Measurements from ENCODE around the gene SCYGR2.

GRCh38 chr2:225361481-225361914 is 38.0 kb upstream of the NYAP2 start:
- RRBS, result no CpG with 5 or more reads among the region's 4 CpGs

- RRBS, result no CpG with 5 or more reads among the region's 18 CpGs
Observed at GRCh38 chr2:225744542-225745197, 345.2 kb downstream of the NYAP2 start.

DNA sequence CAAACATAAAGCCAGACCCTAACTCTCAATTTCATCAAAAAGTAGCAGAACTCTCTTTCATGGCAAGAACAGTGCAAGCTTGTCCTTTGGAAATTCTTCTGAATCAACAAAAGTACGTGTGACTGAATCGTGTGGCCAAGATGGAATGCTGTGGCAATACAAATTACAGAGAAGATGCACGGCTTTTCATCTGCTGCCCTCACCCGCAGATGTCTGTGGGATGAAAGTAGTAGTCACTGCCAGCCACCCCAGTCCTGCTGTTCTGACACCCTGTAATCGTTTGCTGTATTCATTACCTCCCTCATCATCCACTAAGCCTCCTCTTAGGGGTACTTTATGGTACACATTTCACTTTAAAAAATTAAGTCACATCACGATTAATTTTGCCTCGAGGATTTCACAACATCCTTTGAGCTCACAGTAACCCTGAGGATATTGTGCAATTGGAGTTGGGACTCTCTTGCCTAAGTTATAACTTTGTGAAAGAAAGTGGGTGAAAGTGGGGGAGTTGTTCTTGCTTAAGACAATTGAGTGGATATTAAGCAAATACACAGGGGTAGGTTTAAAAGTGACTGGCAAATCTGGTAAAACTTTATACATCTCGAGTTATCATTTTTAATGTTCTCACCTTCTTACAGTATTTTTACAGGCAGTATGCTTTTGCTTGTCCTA is 681.1 kb downstream of the IRS1 start:
- RRBS, result no CpG with 5 or more reads among the region's 8 CpGs

GRCh38 chr2:226136759-226137056 is 662.9 kb downstream of the IRS1 start:
- RRBS, result no CpG with 5 or more reads among the region's 4 CpGs

DNA sequence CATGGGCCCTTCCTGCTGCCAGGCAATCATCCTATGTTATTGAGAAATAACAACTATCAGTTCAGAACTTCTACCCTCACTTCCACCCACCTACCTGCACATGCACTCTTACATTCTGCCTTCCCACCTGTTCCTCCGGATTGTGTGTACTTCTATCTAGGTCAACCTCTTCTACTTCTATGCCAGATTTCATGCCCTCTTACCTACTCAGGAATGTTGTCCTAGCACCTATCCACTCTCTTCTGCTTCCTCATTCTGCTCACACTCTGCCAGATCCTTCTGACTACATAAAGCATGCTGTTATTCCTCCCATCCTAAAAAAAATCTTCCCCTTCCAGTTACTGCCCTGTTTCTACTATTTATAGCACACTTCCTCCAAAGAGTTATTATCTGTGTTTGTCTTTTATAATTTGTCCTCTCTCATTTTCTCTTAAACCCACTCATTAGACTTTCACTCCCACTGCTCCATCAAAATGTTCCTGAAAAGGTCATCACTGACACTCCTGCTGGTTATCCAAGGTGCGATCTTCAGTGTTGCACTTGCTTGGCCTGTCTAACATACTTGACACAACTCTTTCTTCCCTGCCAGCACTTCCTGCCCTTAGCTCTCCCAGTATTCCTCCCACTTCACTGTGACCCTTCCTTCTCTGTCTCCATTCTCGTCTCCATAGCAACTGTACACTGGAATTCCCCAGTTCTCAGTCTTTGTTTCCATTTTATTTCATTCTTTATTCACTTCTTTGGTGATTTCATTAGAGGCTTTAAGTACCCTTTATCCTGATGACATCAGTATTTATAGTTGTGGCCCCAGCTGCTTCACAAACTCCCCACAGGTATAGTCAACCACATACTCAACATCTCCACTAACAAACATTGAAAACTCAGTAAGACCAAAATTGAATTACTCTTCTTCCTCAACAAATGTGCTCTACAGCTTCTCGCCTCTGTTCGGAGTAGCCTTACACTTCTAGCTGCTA is 333.2 kb downstream of the IRS1 start:
- RRBS, result no CpG with 5 or more reads among the region's 5 CpGs

DNA sequence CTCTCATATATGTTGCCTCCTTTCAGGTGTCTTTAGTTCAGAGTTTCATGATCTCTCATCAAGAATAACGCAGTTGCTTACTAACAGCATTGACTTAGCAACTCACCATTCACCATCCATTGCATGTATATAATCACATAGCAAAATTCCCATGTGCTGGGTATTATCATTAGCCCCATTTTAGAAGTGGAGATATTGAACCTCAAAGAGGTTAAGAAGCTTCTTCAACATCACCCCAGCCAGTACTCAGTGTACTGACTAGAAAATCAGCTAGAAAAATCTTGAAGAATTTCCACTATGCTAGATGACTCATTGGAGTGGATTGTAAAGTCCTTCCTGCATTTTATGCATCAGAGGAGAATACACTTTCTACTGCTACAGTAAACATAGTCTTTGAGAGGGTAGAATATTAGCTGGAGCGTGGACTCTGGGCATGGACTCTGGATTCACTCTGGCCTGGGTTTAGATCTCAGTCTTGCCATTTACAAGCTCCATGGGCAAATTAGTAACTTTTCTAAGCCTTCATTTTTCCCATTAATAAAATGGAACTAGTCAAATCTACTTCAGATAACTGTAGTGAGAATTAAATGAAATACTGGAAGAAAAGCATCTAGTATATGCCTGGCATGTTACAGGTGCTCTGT is 216.0 kb downstream of the IRS1 start:
- RRBS, result no CpG with 5 or more reads among the region's 2 CpGs

DNA sequence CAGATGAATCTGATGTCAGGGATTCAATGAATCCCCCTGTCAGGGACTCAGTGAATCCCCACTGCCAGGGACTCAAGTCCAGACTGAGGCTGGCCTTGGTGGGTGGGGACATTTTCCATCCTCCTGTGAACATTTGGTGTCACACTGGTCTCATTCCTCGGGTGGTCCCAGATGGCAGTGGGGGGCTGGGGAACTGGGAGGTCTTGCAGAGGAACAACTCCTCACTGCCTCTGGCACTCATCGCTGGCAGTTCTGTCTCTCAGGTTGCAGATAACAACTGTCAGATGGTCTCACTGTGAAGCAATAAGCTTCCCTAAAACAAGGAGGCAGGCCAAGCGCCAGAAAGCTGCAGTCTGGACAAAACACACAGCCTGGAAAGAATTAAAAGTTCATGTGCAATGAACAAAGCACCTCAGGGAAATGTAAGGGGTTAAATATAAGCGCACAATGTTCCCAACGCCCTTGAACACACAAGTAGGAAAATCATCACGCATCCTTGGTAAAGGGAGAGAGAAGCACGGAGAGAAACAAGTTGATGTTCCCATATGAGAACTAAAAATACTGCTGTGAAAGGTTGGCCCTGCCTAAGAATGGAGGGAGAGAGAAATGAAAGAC is 78.0 kb downstream of the IRS1 start:
- RRBS, result no CpG with 5 or more reads among the region's 7 CpGs

DNA sequence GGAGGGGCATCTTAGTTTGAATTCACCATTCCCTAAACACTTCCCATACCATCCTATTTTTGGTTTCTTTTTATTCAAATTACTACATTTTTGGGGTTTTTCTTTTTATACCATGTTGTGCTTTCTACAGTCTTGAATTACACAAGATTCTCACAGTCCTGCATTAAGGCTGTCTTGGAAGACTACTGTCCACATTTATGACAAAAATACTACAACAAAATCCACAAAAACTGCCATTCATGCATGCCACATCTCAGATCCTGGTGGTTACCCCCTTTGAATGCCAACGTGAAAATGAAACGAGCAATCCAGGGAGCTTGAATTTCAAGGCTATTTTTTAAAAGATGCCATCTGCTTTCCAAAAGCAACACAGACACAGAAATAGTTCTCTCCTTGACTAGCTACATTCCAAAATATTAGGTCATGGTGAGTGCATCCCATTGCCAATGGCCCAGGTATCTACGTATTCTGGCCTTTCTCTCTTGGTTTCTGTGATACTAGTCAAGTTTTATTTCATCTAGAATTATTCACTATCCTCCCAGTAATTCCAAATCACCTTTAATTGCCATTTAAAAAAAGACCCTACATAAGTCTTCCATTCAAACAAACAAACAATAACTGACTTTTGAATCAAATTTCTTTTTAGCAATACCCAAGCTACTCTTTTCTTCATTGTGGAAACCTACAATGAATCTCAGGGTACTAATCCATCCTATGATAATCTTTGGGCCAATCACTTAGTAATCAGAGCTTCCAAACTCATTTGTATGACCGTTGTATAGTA is 36.2 kb downstream of the IRS1 start:
- RRBS, result no CpG with 5 or more reads among the region's 4 CpGs

- RRBS, result no CpG with 5 or more reads among the region's 2 CpGs
Observed at GRCh38 chr2:226793722-226793921, 6.0 kb downstream of the IRS1 start.

DNA sequence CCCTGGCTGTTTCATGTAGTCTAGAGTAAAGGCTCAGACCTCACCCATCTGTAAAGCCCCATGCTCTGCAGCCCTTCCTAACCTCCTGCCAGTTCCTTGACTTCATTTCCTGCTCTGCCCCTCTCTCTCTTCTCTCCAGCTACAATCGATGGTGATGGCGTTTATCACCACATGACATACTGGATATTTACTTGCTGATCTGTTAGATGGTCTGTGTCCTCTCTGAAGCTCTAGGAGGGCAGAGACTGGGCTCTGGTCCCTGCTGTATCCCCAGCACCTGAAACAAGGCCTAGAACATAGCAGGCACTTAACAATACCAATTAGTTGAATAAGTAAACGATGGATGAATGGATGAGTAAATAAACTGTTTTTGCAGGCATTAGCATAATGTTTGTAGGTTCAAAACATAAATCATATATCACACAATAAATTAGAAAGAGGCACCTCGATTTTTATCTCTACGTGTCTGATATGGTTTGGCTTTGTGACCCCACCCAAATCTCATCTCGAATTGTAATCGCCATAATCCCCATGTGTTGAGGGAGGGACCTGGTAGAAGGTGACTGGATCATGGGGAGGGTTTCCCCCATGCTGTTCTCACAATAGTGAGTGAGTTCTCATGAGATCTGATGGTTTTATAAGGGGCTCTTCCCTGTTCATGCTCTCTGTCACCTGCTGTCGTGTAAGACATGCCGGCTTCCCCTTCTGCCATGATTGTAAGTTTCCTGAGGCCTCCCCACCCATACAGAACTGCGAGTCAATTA is 76.0 kb downstream of the COL4A4 start:
- RRBS, result no CpG with 5 or more reads among the region's 10 CpGs

GRCh38 chr2:227227901-227228677 is 63.7 kb downstream of the COL4A3 start:
- RRBS, result no CpG with 5 or more reads among the region's 16 CpGs

- RRBS, result no CpG with 5 or more reads among the region's 1 CpG
Observed at GRCh38 chr2:227404620-227404928, 16.8 kb upstream of the SCYGR1 start.

- RRBS, result no CpG with 5 or more reads among the region's 4 CpGs
Observed at GRCh38 chr2:227563100-227563883, 35.4 kb upstream of the SCYGR2 start.

GRCh38 chr2:227598553-227598985 is at the start of gene SCYGR2:
SCYGR2 (plus strand) TSS chr2:227598893.
- RRBS, result no CpG with 5 or more reads among the region's 3 CpGs

- RRBS, result no CpG with 5 or more reads among the region's 9 CpGs
Observed at GRCh38 chr2:227818700-227819283, 5.2 kb downstream of the CCL20 start.

DNA sequence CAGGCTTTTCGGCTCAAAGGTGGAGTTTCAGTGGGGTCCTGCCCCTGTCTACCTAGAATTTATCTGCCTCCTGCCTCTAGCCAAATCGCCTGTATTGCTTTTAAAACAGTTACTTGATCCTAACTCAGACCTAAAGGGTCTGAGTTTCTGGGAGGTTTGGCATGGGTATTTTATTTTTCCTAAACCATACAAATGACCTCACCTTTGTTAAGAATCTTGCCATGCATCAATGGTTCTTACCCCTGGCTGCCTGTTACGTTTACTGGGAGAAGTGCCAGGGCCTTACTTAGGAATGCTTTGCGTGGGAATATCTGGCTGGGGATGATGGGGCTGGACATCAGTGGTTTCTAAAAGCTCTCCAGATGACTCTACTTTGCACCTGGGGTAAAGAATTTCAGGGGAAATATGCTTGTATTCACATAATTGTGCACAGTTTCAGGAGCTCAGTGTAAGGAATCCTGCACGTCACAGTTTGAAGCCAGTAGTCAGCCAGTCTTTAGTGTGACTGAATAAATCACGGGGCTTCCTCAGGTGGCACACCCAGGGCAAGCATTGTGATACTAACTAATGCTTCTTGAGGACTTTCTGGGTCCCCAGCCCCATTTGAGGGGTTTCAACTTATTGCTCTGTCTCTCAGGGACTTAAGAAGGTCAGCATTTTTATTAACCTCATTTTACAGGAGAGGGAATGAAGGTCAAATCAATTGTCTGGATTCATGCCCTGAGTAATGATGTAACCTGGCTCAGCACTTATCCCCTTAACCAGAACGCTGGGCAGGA is 18.2 kb upstream of the DAW1 start:
- RRBS, result no CpG with 5 or more reads among the region's 7 CpGs

- RRBS, result 4% methylated on average over 10 of the region's 50 CpGs
Observed at GRCh38 chr2:228179968-228181162, 1.1 kb downstream of the SPHKAP start.

- RRBS, result no CpG with 5 or more reads among the region's 2 CpGs
Observed at GRCh38 chr2:229035331-229035944, 235.6 kb downstream of the PID1 start.

DNA sequence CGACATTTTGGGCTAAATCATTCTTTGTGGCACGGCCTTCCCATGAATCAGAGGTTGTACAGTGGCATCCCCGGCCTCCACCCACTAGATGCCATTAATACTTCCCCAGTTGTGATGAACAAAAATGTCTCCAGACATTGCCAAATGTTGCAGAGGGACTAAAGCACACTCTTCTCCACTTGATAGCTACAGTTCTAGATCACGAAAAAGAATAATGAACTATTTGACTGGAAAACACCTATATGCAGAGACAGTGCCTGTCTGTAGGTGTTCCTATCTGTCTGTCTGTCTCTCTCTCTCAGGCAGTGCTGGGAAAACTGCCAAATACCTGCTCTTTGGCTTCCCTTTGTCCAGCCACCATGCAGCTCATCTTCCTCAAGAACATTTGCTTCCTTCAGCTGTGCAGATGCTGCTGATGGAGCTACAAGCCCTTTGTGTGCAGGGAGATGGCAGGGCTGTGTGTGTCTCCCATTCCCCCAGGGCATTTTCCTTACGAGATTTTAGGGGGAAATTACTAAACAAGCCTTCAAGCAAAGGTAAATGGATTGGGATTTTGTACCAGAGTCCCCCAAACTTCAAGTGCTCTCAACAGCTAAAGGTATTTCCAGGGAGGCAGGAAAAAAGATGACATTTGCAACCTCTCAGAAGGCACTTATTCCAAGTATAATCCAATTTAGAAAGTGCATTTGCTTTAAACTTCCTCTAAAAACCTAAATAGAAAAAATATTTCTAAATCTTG is 143.3 kb downstream of the PID1 start:
- RRBS, result no CpG with 5 or more reads among the region's 5 CpGs